Melanocyte of skin (primary cell): ENCODE measurements around the gene MAN2B2.

DNA sequence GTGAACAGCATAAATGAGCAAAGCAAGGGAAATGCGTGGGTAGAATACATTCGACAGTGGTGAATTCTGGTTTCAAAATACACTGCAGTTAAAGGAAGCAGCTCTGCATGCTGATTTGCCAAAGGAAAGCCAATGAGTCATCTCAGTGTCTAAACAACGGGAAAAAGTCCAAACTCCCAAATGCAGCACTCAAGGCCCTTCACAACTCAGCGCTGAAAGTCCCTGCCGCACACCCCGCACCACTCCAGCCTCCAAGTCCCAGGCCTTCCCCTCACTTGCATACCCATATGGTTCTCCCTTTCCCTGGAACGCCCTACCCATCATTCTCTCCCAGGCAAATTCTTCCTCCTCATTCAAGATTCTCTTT lies 68.1 kb downstream of the STX18 start:
- CAGE, long polyA plus RNA, 2 experiments = no peak in any of the 2 experiments

DNA sequence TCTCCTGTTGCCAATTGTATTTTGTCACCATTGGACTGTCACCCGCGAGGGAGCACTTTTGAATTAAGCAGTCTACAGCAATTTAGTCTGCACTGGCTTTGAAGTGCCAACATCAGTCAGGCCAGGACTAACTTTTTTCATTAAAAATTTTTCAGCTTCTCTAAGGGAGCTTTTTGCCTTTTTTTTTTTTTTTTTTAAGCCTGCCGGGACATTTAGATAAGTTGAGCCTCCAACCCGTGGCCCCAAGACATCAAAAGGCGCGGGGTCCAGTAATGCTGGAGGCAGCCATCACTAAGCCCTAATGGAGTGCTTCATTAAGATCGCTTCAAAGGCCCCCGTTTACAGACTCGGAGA lies 98.2 kb upstream of the MSX1 start:
- CAGE, long polyA plus RNA, 2 experiments = no peak in any of the 2 experiments

GRCh38 chr4:4851417-4851727 lies 8.1 kb upstream of the MSX1 start:
- CAGE, long polyA plus RNA, 2 experiments = no peak in any of the 2 experiments

GRCh38 chr4:4982005-4982334 lies 37.3 kb downstream of the CYTL1 start:
- CAGE, long polyA plus RNA, 2 experiments = no peak in any of the 2 experiments

DNA sequence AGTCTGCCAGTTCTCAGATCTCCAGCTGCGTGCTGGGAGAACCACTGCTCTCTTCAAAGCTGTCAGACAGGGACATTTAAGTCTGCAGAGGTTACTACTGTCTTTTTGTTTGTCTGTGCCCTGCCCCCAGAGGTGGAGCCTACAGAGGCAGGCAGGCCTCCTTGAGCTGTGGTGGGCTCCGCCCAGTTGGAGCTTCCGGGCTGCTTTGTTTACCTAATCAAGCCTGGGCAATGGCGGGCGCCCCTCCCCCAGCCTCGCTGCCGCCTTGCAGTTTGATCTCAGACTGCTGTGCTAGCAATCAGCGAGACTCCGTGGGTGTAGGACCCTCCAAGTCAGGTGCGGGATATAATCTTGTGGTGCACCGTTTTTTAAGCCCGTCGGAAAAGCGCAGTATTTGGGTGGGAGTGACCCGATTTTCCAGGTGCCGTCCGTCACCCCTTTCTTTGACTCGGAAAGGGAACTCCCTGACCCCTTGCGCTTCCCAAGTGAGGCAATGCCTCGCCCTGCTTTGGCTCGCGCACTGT lies 264.4 kb downstream of the EVC2 start:
- CAGE, long polyA plus RNA, 2 experiments = no peak in any of the 2 experiments

GRCh38 chr4:5826977-5827738 lies 65.7 kb downstream of the CRMP1 start:
- CAGE, long polyA plus RNA, 2 experiments = no peak in any of the 2 experiments

GRCh38 chr4:6138622-6138882 lies 61.8 kb downstream of the JAKMIP1 start:
- CAGE, long polyA plus RNA, 2 experiments = no peak in any of the 2 experiments

DNA sequence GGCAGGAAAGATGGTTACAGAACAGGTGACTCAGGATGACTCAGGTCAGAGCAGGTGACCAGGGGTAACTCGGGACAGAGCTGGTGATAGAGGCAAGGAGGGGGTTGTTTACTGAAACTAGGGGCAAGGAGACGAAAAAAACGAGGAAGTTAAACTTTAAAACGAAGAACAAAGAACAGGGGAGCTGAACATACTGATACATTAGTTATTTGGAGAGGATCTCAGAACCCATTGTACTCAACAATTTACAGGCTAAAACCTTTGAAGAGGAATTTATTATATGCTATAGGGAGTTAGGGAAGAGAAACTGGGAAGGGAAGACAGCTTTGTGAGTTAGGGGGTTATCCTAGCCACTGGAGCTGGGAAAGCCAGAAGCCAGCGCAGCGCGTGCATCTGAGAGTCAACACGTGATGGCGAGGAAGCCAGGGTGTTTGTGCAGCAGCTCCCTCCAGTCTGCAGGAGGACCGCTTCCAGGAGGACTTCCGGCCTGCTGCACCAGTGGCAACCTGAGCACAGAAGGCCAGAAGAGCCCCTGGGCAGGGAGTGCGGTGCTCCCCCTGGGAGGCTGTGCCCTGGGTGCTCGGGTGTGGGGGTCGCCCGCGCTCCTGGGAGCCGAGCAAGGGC lies 24.6 kb upstream of the WFS1 start:
- CAGE, long polyA plus RNA, 2 experiments = no peak in any of the 2 experiments

DNA sequence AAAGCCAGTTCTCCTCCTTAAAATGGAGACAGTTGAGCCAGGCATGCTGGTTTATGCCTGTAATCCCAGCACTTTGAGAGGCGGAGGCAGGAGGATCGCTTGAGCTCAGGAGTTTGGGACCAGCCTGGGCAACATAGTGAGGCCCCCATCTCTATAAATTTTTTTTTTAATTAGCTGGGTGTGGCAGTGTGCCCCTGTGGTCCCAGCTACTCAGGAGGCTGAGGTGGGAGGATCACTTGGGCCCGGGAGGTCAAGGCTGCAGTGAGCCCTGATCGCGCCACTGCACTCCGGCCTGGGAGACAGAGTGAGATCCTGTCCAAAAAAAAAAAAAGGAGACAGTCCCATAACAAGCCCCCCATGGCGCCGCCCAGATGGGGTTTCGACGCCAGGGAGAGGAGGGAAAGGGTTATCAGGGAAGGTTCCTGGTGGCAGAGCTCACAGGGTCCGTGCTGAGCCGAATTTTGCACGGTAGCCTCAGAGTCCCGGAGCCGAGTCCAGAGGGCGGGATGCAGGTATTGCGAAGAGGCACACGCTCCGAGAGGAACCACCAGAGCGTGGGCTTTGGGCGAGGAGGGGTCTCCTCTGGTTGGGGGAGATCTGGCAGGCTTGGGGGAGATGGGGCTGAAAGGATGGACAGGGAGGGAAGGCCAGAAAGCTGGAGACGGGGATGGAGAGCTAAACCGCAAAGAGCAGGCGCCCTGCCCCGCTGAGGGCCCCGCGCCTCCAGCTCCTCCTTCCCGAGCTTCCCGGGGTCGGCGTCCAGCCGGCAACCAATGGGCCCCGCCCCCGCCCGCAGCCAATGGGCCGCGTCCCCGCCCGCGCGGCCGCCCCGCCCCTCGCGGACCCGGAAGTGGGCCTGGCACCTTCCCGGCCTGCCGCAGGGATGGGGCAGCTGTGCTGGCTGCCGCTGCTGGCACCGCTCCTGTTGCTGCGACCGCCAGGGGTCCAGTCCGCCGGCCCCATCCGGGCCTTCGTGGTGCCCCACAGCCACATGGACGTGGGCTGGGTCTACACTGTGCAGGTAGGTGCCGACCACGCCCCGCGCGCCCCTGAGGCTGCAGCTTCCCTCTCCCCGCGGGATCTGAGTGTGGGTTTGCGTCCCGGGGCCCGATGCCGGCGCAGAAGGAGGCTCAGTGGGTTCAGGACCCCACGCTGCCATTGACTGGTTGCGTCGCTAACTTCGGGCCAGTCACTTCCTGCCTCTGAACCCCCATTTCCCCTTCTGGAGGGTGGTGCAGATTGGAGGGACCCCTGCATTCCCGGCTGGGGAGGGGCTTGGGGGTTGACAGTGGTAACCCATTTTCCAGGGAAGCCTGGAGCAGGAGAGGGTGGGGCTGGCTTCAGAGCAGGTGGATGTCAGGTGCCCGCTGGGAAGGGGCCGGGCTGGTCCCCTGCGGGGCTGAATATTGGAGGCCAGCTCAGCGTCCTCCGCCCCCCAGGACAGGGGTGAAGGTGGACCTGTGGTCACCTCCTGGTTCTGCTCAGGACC lies at the start of gene MAN2B2:
Gene MAN2B2, plus strand, starts transcription at position 862 of the 1,489 bp plus-strand sequence.
- CAGE, long polyA plus RNA, 2 experiments = no peak in any of the 2 experiments

DNA sequence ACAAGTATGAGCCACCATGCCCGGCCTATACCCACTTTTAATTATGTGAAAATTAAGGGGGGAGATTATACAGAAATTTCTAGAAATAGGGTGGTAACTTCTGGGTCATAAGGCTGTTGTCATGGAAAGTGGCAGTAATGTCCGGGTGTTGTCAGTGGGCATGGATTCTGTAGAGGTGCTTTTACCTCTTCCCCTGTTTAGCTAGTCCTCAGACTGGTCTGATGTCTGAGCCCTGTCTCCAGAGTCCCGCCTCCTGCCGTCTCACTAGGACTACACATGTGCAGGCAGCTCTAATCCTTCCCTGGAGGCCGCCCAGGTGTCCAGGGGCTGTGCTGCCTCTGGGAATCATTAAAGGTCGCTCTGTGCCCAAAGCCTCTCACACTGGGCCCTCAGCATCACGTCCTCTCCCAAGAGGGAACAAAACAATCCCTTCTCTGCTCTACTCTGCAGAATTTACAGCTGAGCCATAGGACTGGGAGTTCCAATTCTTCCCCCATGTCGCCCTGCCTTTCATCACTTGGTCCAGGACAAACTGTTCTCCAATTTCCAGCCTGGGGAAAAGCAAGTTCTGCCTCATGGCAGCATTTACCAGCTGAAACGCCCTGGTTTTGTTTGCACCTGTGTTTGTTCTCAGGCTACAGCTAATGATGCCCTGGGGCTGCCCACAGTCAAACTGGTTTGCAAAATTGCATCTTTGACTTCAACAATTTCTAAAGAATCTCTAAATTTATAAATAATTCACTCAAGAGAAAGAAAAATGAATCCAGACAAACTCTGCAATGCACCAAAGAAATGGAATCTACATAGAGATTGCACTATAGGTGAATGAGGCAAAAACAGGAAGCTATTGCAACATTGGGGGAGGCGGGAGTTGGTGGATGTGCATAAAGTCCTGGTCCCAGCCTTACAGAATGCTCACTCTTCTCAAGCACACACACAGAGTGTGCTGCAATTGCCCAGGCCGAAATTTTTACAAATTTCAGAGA lies 7.3 kb upstream of the MRFAP1 start:
- CAGE, long polyA plus RNA, 2 experiments = no peak in any of the 2 experiments

DNA sequence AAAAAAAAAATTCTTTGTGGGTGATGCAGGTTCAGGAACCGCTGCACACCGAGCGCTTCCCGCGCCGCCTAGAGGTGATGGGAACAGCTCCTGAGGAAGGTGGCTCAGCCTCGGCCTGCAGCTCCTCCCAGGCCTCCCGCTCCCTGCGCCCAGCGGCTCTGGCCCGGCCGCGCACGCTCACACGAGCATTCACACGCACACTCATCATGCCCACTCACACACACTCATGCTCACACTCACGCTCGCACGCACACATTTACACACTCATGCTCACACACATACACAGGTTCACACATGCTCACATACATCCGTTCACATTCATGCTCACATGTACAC lies 9.2 kb upstream of the ENSG00000170846 start:
- CAGE, long polyA plus RNA, 2 experiments = no peak in any of the 2 experiments

GRCh38 chr4:6780231-6780703 lies 2.3 kb upstream of the KIAA0232 start:
- CAGE, long polyA plus RNA, 2 experiments = no peak in any of the 2 experiments

DNA sequence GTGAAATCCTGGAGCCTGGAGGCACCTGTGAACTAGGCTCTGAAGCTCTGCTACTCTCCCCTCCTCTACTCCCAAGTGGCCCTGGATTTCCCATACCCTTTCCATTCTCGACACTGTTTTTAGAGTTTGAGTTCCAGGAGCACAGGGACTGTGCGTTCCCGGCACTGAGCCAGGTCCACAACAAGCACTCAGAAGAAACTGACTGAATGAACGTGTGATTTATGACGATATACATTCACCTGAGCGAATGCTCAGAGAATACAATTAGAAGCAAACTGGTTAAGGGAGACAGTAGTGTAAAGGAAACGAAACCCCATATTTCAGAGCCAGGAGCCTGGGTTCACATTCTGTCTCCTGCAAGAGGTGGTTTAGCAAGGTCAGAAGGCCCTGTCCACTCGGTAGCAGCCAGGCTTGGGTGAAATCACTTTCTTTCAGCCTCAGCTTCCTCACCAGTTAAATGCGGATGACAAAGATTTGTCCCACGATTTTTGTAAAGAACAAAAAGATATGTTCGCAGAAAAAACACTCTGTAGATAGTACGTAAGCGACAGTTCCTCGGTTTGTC lies 1.4 kb upstream of the KIAA0232 start:
- CAGE, long polyA plus RNA, 2 experiments = no peak in any of the 2 experiments

- CAGE, long polyA plus RNA, 2 experiments = no peak in any of the 2 experiments
Observed at GRCh38 chr4:6783114-6784210, 935 bp downstream of the KIAA0232 start.

GRCh38 chr4:6834838-6835501 lies 52.4 kb downstream of the KIAA0232 start:
- CAGE, long polyA plus RNA, 2 experiments = no peak in any of the 2 experiments

GRCh38 chr4:6908124-6908830 lies 1.3 kb upstream of the TBC1D14 start:
- CAGE, long polyA plus RNA, 2 experiments = no peak in any of the 2 experiments

GRCh38 chr4:6910484-6910943 lies 888 bp downstream of the TBC1D14 start:
- CAGE, long polyA plus RNA, 2 experiments = no peak in any of the 2 experiments

GRCh38 chr4:6963054-6963785 lies 53.6 kb downstream of the TBC1D14 start:
- CAGE, long polyA plus RNA, 2 experiments = no peak in any of the 2 experiments

DNA sequence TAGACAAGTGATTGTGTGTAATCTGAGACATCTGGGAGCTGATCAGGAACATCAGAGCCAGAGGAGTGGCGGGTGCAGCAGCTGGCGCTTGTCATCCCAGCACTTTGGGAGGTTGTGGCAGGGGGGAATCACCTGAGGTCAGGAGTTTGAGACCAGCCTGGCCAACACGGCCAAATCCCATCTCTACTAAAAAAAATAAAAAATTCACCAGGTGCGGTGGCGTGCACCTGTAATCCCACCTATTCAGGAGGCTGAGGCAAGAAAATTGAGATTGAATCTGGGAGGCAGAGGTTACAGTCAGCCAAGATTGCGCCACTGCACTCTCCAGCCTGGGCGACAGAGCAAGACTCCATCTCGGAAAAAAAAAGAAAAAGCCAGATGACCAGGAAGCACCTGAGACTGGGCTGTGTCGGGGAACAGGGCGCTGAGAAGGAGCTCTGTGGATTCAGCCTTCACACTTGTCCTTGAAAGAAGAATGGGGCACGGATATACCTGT lies 39.1 kb downstream of the CCDC96 start:
- CAGE, long polyA plus RNA, 2 experiments = no peak in any of the 2 experiments

DNA sequence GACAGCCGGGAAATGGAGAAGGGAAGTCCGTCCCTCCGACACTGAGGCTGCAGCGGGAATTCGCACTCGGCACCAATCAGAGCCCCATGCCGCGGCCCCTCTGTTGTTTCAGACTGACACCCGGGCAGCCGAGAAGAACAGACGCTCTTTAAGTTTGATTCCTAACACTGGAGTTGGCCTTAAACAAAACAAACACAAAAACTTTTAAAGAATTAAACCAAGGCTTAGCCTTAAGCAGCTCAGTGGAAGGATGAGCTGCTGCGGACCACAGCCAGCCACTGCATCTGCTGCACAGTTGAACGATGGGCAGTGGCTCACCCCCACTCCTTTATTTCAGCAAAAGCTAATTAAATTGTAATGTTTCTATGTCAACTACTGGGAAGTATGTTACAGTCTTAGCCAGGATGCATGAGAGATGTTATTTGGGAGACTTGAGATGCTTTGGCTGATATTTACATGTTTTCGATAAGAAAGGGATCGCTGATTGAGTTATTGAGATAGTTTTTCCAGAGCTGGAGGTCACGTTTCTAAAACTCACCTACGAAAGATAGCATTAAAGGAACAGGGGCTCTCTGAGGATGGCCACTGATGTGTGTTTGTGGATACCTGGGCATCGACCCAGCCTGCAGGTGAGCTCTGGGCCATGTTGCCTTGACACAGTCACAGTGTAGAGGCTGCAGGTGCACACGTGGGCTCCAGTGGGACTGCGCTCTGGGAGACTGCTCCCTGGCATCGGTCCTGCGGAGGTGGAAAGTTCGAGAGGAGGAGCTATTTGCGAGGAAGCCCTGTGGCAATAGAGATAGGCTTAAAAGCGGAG lies 12.2 kb downstream of the CCDC96 start:
- CAGE, long polyA plus RNA, 2 experiments = no peak in any of the 2 experiments